Metastatic Lung Carcinoma in the Adrenal Gland (tissue), 1 donor: ENCODE data around the gene C2orf42.

DNA sequence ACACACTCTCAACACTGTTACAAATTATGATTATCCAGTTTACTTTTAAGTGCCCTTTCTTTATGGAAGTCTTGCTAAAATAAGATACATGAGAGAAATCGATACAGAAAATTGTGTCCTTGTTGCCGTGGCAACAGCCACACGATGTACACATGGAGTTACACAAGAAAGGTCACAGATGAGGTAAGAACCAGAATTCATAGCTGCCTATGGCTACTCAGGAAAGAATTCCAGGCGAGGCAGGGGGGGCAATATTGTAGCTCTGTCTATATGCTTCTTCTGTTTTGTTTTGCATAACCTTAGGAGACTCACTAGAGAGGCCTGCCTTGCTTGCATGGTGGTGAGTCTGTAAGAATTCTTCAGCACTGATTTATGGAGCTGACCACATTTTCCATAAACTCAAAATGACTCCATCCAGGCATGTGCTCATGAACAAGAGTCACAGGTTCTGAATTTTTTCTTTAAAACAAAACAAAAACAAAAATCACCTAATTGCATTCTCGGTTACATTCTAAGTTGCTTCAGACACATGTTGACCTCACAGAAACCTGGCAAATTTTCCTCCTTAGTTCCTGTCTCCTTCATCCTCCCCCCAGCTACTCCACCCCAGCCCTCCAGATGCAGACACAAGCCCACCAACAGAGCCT, 183.4 kb downstream of the ANTXR1 start:
- PRO-cap = no peak

DNA sequence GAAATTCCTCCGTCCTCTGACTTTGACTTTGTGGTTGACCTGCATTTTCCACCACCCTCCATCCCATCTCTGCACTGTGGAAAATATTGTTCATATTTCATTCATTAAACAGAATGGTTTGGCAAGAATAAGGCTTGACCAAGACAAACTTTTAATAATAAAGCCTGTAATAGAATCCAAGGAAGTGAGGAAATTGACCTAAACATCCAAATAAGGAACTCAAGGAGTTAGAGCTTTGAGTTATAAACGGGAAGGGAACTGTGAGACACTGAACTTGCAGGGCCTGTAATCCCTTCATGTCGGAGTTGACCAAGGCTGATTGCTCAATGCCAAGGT, 115.2 kb downstream of the GFPT1 start:
- PRO-cap = no peak

GRCh38 chr2:69387706-69388071, 662 bp upstream of the GFPT1 start:
- PRO-cap = no peak

DNA sequence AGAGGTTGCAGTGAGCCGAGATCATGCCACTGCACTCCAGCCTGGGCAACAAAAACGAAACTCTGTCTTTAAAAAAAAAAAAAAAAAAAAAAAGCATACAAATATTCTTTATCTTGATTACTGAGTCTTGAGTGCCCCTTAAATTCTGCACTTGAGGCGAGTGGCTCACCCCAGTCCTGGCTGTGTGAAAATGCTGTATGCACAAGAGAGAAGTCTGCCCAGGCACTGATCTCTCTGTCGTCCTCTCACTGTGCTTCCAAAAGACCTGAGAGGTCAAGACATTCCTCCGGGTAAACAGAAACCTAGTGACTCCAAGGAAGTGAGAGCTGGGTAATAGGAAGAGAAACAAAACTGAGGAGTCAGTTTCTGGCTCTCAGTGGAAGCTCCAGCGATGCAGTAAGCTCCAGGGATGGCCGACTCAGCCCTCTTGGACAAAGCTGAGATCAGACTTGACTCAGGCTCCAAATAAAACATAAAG, 70.9 kb downstream of the AAK1 start:
- PRO-cap = no peak

DNA sequence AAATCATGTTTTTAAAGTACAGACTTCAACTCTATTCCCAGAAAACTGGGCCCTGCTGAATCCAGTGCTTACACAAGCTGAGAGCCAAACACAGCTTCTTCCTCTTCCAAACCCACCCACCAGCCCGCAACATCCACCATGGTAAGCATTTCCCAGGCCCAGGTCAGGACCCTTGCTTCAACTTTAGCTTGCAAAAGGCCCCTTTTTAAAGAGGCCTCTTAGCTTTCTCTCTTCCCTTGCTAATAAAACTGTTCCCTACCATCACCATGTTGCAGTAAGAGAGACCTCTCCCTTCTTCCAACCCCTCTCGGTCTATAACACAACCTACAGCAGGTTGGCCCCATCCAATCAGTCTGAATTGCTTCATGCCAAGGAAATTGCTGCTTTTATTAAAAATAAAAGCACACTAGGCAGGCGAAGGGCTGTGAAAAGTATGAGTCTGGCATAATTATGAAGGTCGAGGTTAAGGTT, 1.9 kb downstream of the AAK1 start:
- PRO-cap = no peak

GRCh38 chr2:69695243-69695968, 46.5 kb upstream of the ANXA4 start:
- PRO-cap = no peak

GRCh38 chr2:69724693-69725075, 17.2 kb upstream of the ANXA4 start:
- PRO-cap = unidirectional peak, plus-strand start at chr2:69724874

DNA sequence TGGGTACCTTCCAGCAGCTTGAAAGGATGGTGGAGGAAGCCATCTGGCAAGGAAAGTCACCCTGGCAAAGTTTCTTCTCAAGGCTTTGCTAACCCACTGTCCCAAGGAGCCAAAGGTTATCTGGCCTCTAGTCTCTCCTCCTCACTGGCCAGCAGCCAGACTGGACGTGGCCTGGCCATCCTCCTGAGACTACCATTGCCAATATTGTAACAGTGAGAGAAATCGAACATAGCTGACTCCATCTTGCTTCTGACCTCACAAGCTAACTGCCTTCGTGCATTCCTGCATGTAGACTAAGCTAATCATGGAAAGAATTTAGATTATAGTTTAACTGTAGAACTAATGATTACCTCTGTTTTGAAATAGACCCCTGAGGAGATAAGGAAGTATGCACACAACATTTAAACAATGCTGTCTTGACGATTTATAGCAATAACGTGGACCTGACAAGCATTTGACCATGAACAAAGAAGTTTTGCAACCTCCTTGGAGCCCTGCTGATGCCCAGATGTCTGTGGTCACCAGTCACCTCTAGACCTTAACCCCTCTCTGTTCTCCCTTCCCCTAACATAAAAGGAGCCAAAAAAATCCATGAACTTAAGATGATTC, 7.8 kb upstream of the ANXA4 start:
- PRO-cap = no peak

DNA sequence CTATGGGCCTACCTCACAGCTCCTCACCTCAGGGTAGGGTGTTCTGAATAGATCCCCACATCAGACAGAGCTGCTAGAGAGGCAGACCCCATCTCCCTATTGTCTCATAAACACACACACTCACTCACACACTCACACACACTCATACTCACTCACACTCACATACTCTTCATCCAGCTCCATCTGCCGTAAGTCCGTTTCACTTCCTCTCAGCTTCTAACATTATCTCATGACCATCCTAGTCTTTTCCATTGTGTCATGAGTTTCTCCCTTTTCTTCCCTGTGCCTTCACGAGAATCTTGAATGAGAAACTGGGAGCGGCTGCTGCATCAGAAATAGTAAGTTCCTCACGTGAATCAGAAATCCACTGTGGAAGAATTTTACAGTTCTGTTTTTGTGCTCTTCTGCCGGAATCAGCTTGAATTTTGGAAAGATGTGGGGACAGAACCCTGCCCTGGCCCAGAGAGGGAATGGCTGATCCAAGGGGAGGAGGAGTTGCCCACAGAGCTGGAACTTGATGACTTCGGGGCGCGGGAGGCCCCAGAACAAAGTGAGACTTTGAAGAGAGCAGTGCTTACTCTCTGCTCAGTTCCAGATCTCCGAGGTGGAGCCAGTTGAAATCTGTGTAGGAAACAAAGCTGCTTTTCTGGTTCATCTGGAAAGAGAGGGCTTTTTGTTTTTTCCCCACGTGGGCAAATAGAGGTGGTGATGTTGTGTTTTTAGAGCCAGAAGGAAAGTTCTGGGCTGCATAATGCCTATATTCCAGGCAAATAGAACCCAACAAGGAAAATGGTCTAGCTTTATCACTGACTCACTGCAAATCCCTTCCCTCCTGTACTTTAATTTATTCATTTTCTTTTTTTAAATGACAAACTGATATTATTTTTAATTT, 21.1 kb downstream of the ANXA4 start:
- PRO-cap = unidirectional peak, minus-strand start at position 598 of the sequence

DNA sequence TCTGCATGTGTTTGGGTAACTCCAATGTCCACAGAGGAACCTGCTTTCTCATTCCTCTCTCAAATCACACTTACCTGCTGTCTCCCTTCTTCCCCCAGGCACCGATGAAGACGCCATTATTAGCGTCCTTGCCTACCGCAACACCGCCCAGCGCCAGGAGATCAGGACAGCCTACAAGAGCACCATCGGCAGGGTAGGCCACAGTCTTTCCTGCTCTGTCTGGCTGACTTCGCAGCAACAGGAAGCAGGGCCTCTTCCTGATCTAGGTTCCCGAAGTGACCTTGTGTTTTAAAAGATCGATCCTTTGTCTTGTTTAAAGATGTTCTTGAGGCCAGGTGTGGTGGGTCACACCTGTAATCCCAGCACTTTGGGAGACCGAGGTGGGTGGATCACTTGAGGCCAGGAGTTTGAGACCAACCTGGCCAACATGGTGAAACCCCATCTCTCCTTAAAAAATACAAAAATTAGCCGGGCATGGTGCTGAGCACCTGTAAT, 25.0 kb upstream of the GMCL1 start:
- PRO-cap = no peak

GRCh38 chr2:69902203-69902910, 8.6 kb downstream of the SNRNP27 start:
- PRO-cap = no peak

GRCh38 chr2:69936671-69937545, 22.0 kb downstream of the MXD1 start:
- PRO-cap = no peak

- PRO-cap = unidirectional peak, minus-strand start at chr2:70088870
These were observed 1.4 kb downstream of the PCBP1 start for GRCh38 chr2:70088569-70089172.

DNA sequence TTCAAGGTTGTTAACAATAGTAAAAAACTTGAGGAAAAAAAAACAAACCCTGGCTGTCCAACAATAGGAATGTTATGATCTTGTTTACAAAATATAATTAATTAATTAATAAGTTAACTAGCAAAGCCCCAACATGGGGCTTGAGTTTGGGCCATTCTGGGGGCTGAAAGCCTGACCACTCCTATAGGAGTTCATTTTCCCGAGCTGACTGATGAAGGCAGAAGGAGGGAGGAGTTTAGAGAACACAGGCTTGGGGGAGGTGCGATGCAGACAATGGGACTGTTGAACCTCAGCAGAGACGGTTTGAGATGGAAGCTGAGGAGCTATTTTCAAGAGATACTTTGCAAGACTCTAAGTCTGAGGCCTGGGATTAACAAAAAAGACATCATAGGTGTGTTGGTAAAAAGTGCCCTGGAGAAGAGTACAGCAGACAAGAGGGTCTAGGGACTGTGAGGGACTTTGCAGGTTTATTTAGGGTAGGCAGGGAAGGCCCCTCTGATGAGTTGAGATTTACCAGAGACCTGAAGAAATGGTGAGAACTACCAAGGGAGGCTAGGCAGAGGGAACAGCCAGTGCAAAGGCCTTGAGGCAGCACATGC, 31.5 kb downstream of the PCBP1 start:
- PRO-cap = no peak

DNA sequence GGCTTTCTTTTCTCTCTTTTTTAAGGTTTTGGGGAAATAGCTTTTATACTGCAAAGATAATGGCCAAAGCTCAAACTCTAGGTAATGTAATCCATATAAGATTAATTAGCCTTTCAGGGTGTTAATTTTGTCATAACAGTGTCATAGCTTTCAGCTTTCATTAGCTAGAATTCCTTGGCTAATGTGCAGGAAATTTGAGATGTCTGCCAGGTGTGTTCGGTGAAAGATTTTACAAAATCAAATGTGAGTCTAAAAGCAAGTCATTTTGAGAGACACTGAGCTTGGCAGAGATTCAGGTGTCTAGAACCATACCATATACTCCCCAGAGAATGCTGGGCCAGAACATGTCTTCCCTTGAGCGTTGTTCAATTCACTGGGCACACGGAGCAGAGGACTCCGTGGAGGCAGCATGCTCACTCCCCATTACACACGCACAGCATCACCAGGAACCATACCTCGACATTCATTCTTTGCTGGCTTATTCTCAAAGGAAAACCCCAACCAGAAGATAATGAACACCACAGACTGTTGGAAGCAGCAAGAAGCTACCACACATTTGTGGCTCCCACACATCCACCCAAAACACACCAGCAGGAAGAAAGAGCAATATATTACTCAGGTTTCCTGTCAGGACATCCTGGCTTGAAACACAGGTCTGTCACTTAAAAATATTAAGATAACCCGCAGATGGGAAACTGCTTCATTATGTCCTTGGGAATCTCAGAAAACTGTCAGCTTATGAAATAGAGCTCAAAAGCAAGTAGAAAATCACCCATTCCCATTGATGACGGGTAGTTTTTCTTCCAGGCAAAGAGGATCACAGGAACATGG, 46.2 kb downstream of the PCBP1 start:
- PRO-cap = no peak

- PRO-cap = no peak
These were observed 50.2 kb downstream of the PCBP1 start for GRCh38 chr2:70137473-70137958.

DNA sequence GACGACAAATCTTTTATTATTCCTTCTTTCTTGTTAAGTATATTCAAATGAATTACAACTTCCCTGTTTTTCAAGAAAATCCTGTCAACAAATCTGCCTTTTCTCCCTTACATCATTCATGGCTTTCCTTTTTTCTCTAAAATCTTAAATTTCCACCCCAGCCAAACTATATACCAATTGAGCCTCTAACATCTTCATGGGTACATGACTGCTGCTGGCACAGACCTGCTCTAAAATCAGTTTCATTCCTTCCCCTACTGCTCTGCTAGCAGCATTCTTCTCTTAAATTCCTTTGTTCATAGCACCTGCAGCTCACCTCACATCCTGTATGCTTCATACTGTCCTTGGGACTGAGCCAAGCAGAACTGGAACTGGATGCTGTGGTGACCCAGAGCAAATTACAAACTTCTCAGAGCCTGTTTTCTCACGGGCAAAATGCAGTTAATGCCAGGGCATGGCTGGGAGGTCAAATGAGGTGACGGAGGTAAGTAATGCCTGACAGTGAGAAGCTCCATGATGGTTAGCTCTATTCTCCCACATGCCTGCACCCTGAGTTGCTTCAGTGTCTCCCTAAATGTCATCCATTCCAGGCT, 29.9 kb downstream of the C2orf42 start:
- PRO-cap = no peak

DNA sequence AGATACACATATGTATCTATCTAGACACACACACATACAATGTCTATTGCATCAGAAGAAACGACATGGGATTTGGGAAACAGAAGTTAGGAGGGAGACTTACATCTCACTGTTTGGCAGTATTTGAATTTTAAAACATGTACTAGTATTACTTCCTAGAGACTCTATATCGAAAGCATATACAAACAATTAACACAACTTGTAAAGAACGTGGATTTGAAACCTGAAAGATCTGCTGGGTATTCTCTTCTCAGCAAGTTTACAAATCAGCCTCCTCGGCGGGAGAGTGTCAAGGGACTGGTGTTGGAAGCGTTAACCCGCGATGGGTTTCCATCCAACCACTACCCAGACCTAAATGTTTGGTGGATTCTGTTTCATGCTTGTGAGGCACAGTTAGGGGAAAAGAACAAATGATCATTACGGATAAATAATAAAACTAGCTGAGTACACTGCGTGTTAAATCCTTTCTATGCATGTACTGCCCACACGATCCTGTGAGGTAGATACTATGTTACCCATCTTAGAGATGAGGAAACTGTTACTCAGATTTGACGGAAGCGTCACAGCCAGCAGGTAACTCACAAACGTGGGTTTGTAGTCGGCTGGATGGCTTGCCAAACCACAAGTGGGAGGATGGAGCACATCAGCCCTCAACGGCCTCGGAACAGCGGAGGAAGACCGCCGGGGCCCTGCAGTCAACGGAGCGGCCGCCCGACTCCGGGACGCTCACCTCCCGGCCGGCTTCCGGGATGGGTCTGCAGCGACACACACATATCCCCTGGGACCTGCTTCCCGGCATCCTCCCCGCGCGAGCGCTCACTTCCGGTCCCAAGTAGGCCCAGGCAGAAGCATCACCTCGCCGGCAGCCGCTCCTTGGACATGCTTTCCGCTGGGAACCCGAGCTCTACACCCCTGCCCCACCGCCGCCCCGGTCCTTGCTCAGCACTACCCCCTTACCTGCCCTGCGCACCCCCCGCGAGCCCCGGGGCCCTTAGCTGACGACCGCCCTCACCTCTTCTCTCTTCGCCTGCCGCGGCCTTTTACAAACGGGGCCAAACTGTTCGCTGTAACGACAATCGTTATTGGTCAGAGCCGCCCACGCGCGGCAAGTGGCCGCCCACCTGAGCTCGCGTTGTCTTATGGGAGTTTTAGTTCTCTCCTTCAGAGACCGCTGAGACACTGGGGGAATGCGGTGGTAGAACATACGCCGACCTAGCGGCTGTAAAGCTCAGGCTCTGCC, at the start of gene C2orf42:
TSS of gene C2orf42 (minus strand) at position 1,059 of the 1,240 bp plus-strand sequence.
- PRO-cap = bidirectional peak, plus-strand start at position 819 of the sequence, minus-strand start at position 757 of the sequence; bidirectional peak, plus-strand start at position 1,164 of the sequence, minus-strand start at position 1,015 of the sequence

- PRO-cap = no peak
These were observed 69.8 kb downstream of the TGFA start for GRCh38 chr2:70483699-70484337.

DNA sequence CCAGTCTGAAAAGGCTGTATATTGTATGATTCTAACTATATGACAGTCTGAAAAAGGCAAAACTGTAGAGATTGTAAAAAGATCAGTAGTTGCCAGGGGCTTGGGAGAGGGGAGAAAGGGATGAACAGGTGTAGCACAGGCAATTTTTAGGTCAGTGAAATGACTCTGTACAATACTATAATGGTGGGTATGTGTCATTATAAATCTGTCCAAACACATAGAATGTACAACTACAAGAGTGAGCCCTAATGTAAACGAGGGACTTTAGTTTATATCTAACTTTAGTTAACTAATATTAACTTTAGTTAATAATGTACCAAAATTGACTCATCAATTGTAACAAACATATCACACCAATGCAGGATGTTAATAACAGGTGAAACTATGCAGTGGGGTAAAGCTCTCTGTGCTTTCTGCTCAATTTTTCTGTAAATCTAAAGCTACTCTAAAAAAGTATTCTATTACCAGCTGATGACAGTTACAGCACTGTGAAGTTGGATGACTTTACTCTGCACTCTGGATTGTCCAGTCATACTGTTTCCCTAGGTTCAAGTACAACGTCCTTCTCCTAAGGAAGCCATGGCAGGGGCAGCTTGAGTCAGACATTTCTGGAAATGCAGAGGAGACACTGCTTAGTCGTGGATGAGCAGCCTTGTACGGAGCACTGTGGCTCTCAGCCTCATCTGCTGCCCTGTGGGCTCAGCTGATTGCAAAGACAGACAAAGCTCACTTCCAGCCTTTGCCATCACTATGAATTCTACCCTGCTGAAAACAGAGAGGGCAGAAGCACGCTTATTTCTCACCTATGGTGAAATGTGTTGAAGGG, 26.1 kb downstream of the TGFA start:
- PRO-cap = no peak